B cell (primary cell): ENCODE data around the gene RNF114.

DNA sequence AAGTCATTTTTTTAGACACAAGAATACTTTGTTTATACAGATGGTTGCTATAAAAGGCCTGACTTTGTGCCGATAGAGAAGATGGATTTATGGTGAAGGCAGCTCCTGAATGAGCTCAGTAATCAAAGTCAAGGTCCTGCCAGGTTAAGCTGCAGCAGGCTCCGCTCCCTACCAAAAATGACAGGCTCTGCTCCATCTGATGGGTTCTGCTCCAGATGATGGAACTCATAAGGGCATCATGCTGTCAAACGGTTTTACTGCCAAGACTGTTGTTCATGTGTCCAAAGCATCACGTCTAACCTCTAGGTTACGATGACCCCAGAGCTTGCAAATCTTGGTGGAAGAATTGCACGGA, 19.1 kb upstream of the PTGIS start:
- PRO-cap: no peak
- CAGE, long polyA plus RNA: no peak

GRCh38 chr20:49634732-49635856, 67.2 kb upstream of the PTGIS start:
- PRO-cap: no peak
- CAGE, long polyA plus RNA: no peak

DNA sequence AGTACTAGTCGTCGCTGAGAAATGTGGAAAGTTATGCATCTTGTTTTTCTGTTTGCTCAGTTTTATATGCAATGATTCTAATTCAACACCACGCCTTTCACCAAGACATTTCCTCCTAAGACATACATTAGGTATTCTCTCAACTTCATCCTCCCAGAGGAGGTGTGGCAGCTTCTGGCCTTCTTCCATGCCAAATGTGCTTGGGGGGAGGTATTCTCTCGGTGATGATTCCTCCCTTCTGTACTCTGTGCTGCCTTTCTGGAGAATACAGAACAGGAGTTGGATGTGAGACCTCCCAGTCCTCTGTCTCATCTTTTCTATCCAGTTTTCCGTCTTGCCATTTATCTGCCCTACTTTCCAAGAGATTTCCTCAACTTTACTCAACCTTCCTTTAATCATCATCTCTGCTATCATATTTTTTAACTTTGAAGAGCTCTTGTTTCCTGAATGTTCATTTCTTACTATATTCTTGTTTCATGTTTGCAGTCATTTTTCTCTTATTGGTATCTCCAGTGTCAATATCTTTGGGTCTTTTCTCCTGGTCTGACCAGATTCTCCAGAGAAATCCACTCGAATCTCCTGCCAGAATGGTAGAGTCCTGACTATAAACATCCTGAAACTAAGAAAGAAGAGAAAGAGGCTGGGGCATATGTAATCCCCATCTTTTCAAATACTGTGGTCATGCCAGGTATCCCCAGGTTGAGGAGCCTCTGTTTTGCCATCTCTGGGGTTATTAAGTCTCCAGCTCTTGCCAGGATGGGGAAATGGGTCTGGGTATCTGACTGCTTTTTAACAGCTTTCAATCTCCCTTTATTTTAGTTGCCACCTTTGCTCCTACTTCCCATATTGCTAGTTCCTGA, 65.8 kb downstream of the B4GALT5 start:
- PRO-cap: no peak
- CAGE, long polyA plus RNA: no peak

DNA sequence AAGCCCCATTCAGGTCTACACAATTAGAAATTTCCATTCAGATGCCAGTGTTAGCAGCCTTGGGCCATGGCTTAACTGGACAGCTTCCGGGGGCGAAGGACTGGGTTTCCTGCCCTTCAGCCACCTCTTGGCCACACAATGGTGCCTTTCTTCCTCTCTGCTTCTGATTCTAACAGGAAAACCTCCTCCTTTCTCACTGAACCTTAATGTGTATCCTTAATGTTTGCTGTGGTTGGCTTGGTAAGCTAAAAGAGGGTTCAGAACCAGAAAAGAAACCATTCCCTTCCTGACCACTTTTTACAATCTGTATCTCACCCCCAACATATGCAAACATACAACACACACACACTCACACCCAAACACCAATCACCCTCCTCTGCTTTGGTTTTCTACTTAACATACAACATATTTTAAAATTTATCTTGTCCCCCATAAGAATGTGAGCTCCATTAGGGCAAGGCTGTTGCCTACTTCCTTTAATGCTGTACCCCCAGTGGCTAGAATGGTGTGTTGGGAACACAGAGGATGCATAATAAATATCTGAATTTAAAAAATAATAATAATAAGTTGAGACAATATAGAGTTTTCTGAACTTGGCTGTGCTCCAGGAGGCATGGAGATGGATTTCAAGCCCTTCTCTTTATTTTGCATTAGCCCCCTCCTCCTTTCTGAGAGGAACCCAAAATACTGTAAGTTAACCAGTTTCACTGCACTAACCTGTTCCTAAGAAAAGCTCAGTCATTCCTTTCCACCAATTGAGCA, 51.6 kb downstream of the B4GALT5 start:
- PRO-cap: no peak
- CAGE, long polyA plus RNA: no peak

DNA sequence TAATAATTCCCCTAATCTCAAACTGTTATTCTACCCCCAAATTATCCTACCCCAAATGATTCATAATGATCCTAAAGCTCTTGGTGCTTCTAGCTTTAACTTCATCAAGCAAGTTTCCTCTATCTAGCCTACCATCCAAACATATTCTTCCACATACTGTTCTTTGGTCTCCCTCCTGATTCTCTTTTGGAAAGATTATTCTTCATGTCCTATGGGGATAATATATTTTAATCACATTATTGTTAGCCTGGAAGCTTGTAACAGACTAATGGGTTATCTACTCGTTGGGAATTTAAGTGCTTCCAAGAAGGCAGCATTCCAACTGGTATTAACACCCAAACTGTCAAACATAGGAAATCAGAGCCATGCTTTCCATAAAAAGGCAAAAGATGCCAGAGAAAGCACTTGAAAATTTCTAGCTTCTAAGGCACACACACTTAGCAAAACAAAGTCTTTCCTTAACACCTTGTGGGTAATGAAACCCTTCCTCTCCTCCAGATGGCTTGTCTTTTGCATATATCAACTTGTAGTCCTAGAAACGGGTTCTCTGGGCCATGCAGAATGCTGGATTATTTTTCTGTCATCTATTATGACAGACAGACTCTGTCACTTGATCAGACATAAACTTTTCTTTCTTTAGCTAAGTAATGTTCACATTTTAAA, 41.6 kb downstream of the B4GALT5 start:
- PRO-cap: no peak
- CAGE, long polyA plus RNA: no peak

DNA sequence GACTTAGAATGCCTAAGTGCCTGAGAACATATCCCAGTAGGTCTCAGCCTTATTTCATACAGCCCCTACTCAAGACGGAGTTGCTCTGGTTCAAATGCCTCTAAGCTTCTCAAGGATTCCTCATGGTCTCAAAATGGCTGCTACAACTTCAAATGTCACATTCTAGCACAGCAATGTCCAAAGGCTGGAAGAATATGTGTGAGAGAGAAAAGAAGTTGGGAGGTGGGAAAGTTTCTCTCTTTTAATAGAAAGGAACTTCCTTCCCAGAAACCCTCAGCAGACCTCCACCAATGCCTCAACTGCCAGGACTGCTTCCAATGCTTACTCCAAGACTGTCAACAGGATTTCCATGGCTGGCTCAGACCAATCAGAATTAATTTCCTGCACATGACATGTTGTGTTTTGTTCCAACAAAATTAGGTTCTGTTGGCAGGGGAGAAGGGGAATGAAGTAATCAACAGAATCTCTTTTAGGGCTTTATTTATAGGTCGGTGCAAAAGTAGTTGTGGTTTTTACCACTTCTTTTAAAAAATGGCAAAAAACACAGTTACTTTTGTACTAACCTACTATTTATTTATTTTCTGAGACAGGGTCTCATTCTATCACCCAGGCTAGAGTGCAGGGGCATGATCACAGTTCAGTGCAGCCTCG, 46.4 kb upstream of the SLC9A8 start:
- PRO-cap: no peak
- CAGE, long polyA plus RNA: no peak

GRCh38 chr20:49851017-49851702, 38.5 kb downstream of the SLC9A8 start:
- PRO-cap: no peak
- CAGE, long polyA plus RNA: no peak

DNA sequence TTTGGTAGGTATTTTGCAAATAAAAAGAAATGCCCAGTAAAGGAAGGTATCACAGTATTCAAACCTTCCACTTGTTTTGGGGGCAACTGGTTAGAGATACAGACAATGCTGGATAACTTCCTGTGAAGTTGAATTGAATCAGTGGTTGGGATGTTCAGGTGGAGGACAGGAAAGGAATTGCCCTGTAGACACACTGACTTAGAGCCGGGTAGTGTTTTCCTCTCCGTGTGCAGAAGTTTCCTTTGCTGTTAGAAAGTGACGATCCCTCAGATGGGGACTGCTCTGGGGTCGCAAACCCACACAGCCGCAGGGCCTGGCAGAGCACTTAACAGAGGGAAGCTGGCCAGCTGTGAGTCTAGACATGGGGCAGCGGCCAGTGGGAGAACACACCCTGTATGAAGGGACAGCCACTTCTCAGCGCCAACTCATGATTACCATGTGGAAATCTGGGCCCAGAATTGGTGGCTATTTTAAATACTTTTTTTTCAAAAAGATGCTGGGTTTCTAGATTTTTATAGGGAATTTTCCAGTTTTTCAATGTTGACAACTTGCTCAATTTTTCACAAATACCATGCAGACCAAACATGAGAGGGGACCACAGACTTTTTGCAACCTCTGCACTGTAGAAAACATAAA, 39.3 kb downstream of the SLC9A8 start:
- PRO-cap: no peak
- CAGE, long polyA plus RNA: no peak

DNA sequence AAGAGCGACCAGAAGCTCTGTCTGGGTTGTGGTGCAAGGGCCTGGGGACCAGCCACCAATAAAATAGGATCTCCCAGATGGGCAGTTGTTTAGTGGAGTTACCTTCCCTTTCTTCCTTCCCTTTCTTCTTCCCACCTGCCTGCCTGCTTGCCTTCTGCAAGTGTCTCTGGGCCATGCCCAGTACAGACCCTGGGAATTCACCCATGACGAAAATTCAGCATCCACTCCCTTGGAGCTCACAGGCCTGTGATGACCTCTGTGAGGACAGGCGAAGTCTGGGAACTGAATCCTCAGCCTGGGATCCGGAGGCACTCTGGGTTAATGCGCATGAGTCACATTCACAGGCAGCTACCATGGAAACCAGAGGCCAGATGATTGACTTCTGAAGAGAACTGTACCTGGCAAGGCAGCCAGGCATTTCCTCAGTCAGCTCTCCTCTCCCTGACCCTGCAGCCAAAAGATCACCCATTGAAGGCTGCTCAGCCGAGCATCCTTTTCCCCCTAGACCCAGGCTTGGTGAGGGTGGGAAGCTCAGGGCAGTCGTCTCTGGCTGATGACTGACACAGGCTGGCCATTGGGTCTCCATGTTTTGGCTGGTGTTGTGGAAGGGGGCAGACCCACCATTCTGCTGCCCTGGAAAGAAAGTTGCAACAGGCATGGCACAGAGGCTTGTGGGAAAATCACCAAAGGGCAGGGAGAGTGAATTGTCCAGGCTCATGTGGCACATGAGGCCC, 41.1 kb downstream of the SLC9A8 start:
- PRO-cap: no peak
- CAGE, long polyA plus RNA: no peak

- PRO-cap: no peak
- CAGE, long polyA plus RNA: no peak
Measured at GRCh38 chr20:49860800-49861250, 48.2 kb downstream of the SLC9A8 start.

DNA sequence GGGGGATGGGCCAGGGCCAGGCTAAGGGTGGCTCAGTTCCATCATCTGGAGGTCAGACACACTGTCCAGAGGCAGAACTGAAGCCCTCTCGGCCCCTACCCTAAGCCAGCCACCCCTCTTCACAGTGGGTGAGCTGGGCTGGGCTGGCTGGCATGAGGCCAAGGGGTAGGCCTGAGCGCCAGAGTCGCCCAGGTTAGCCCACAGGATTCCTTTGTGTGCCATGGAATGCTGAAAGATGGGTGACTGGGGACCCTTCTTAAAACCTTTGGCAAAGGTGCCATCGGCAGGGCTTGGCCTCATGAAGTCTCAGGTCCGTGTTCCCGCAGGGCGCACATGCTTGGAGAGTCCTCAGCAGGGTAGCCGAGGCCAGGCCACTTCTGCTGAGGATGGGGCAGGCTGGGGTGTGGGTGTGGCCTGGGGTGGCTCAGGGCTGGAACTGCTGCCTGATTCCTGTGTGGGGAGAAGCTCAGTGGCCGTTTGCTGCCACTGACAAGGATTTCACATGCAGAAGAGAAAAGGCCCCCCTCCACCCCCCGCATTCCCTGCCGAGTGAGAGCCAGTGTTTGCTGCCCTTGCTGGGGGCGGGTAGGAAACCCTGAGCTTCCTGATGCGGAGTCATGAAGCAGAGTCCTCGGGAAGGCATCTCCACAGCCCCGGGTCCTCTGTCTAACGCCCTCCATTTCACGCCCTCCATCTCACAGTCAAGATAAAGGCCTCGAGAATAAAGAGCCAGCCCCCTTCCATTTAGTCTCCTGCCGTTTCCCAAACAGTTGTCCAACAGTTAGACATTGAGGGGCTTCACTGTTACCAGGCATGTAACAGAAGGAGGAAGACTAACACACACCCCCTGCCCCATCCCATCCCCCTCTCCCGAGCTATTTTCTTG, 24.4 kb downstream of the SPATA2 start:
- PRO-cap: no peak
- CAGE, long polyA plus RNA: no peak

GRCh38 chr20:49896077-49896709, 19.1 kb downstream of the SPATA2 start:
- PRO-cap: no peak
- CAGE, long polyA plus RNA: no peak

DNA sequence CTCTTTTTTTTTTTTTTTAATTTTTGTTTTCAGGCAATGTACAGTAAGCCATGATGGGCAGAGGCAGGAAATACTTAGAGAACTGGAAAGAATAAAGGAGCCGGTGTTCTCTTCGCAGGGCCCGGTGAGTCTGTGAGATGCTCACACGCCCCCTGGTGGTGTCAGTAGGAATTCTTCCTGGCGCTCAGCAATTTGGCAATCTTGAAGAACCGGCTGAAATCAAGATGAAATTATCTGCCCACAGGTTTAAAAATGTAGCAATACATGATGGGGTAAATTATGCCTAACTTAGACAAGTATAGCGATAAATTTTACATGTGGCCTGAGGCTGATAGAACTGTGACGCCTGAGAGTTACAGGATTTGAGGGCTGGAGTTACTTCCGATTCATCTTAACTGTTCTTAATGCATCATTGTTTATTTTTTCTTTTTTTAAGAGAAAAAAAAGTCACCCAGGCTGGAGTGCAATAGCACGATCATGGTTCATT, 7.5 kb upstream of the RNF114 start:
- PRO-cap: no peak
- CAGE, long polyA plus RNA: no peak

GRCh38 chr20:49935646-49936526, at the start of gene RNF114:
Gene RNF114 (plus strand): TSS chr20:49936397.
- PRO-cap: unidirectional peak, plus-strand start at chr20:49936399
- CAGE, long polyA plus RNA: no peak

DNA sequence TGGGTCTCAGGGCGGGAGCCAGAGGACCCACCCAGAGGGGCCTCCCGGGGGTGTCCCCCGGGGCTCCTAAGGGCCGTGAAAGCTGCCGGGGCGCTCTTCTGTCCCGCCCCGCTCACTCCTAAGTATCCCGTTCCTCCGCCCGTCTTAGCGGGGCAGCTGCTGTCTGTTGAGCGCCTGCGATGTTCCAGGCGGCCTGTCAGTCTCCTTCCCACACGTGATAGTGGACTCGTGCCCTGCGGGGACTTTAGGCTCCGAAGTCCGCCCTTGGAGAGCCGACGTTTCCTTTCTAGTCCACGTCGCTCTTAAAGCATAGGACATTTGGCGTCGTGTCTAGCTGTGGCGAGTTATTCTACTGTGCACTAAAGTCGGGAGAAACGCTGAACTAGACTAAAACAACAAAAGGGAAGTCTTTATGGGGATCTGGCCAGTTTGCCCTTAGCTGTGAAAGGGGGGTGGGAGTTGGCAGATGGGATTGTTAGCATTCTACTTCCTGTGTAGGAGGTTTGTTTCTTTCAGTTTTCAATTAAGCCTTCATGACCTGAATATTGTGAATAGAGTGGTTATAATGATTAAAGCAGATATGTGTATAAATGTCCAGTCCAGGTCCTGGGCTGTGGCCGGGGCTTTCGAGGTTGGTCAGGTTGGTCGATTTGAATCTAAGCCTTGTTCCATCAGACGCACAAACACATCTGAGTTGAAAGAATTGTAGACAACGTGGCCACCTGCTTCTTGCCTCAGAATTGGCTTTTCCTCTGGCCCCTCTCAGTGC, 608 bp downstream of the RNF114 start:
- PRO-cap: bidirectional peak, plus-strand start at position 401 of the sequence, minus-strand start at position 384 of the sequence
- CAGE, long polyA plus RNA: no peak

DNA sequence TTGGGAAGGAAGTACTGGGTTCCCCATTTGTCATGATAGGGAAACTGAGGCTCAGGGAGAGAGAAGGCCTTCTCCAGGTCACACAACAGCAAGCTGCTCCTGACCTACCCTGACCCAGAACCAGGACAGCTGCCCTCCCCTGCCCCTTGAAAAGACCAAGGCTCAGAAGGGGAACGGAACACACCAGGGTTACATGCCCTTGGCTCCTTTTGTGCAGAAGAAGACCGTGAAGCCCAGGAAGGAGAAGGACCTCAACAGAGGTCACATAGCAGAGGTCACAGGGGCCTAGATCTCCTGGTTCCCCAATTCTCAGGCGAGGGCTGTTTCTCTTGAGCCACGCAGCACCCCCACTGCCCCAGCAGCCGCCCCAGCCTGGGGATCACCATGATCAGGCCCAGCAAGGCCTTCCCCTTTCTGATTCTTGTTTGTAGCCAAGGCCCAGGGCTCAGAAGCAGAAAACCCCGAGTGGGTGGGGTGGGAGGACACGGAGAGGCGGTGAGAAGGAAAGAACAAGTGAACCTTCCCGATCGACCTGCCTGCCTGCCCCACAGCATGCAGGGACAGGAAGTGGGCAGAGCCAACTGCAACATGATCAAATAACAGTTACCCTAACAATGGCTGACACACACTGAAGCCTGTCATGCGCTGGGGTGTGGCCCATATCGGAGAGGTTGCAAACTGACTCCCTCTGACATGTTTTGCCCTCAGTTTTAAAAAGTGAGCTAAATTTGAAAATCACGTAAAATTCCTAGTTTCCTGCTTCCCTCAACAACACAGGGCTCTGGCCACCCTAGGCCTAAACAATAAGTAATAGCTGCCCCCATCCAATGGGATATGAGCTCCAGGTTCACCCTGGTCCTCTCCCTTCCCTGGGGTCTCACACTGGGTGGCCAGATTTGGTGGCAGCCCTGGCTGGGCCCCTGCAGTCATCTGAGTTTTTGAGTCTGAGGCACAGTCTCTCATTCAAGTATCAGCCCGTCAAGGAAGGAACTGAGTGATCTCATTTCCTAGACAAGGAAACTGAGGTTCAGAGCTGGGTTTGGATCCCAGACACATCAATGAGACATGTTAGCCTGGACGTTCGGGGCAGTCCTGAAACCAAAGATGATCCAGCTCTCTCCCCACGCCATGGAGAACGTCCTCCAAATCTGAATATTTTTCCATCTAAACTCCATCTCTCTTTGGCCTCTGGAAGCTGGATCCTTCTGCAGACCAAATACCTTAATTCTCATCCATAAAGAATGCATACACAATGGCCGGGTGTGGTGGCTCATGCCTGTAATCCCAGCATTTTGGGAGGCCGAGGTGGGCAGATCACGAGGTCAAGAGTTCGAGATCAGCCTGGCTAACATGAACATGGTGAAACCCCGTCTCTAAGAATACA, 6.5 kb downstream of the PEDS1 start:
- PRO-cap: bidirectional peak, plus-strand start at position 454 of the sequence, minus-strand start at position 547 of the sequence; unidirectional peak, minus-strand start at position 932 of the sequence
- CAGE, long polyA plus RNA: no peak

DNA sequence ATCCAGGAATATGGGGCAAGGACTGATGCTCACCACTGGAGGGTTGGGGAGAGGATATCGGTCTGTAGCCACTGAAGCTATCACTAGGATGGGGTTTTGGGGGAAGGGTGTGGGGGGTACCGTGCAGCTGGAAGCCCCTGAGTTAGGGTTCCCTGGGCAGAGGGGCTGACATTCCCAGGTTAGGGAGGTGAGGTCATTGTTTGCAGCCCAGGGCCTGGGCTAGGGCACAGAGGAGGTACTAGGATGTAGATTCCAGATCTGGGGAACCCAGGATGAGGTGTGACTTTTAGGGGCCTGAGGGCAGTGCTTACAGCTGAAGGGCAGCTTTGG, 740 bp downstream of the PEDS1 start:
- PRO-cap: no peak
- CAGE, long polyA plus RNA: no peak

GRCh38 chr20:50186190-50186607, 4.4 kb upstream of the CEBPB start:
- PRO-cap: no peak
- CAGE, long polyA plus RNA: no peak

- PRO-cap: no peak
- CAGE, long polyA plus RNA: no peak
Measured at GRCh38 chr20:50191484-50191703, 764 bp downstream of the CEBPB start.

- PRO-cap: no peak
- CAGE, long polyA plus RNA: no peak
Measured at GRCh38 chr20:50272073-50272654, 81.5 kb downstream of the CEBPB start.